Thyroid gland (tissue), 7 donors: ENCODE results near the gene BARX1.

DNA sequence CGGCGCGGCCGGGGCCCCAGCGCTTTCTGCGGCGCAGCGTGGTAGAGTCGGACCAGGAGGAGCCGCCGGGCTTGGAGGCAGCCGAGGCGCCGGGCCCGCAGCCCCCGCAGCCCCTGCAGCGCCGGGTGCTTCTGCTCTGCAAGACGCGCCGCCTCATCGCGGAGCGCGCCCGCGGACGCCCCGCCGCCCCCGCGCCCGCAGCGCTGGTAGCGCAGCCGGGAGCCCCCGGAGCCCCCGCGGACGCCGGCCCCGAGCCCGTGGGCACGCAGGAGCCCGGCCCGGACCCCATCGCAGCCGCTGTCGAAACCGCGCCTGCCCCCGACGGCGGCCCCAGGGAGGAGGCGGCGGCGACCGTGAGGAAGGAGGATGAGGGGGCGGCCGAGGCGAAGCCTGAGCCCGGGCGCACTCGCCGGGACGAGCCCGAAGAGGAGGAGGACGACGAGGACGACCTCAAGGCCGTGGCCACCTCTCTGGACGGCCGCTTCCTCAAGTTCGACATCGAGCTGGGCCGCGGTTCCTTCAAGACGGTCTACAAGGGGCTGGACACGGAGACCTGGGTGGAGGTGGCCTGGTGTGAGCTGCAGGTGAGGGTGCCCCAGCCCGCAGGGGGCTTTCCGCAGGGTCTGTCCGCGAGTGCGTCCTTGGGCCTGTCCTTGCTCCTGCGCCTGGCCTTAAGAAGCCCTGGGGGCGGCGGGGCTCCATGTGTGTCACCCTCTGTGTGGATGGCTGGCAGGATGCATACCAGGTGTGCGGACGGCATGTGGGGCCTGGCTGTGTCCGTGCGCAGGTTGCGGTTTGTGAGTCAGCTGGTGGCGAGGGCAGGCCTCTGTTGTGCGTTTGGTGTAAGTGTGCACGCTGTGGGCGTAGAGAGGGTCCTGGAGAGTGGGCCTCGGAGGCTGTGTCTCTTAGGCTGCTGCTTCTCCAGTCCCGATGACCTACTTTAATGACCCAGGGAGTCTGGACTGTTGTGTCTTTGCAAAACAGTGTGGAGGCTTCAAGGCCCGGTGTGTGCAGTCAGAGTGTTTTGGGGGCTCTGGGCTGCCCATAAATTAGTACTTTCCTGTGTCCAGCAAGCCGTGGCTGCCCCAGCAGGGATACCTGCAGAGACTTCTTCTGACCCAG, 1.4 kb downstream of the WNK2 start:
- PRO-cap, 2 experiments, result no peak in any of the 2 experiments
- RAMPAGE, long total RNA, 5 experiments, result no peak in any of the 5 experiments

DNA sequence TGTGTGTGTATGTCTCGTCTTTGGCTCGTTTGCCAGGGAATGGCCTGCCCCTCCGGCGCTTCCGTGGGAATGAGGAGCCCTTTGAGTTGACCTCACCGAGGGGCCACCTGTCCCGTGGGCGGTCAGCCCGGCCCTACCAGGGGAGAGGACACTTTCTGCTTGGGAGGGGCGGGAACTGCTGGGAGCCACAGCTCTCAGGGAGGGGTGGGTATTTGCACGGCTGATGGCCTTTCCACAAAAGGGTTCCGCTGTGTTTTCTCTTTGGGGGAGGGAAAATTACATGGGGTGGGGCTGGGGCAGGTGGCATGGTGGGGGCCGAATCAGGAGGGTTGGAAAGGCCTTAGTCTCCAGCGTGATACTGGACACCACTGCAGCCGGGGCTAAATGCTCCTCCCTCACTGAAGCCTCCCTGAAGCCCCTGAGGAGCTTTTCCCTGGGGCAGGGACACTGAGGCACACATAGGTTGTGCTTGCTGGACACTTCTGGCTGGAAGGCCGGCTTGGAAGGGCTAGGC, 18.5 kb downstream of the WNK2 start:
- PRO-cap, 2 experiments, result no peak in any of the 2 experiments
- RAMPAGE, long total RNA, 5 experiments, result no peak in any of the 5 experiments

DNA sequence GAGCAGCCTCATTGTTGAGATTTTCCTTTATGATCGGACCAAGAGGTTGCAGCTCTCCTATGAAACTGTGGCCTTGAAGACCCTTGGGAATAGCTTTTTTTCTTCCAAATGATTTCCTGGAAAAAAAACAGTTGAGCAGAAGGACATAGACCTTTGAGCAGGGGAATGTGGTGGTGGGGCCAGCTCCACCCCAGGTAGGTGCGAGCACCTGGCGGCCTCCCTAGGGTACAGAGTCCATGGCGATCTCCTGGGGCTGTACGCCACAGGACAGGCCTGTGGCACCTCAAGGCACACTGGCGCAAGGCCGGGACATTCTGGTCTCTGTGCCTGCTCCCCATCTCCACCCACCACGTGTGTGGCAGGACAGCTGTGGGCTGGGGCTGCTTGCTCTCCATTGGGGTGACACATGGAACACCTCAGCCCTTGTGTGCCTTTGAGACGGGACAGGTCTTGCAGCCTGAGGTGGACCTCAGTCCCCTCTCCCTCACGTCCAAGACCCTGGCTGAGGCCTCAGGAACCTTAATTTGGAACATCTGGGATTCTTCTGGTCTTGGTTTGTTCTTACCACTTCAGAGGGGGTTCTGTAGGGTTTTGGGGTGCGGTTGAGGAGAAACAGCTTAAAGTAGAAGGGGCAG, 25.2 kb downstream of the WNK2 start:
- PRO-cap, 2 experiments, result no peak in any of the 2 experiments
- RAMPAGE, long total RNA, 5 experiments, result no peak in any of the 5 experiments

DNA sequence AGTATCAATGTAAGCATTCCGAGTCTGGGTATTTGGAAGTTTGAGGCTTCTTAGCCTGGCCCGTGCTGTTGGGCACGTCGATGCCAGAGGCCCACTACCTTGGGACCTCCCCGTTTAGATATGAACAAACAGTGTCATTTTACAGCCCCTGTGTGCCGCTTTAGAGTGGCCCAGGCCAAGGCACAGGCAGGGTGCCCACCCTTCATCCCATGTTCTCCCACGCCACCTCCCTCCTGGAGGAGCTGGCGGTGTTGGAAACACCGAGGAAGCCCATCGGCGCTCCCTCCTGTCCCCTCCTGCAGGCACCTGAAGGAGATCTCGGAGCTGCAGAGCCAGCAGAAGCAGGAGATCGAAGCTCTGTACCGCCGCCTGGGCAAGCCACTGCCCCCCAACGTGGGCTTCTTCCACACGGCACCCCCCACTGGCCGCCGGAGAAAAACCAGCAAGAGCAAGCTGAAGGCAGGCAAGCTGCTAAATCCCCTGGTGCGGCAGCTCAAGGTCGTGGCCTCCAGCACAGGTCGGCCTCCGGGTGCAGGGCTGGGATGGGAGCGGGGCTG, 113.7 kb downstream of the WNK2 start:
- PRO-cap, 2 experiments, result no peak in any of the 2 experiments
- RAMPAGE, long total RNA, 5 experiments, result no peak in any of the 5 experiments

- PRO-cap, 2 experiments, result no peak in any of the 2 experiments
- RAMPAGE, long total RNA, 5 experiments, result no peak in any of the 5 experiments
These were observed 49.4 kb upstream of the PHF2 start for GRCh38 chr9:93527040-93527307.

DNA sequence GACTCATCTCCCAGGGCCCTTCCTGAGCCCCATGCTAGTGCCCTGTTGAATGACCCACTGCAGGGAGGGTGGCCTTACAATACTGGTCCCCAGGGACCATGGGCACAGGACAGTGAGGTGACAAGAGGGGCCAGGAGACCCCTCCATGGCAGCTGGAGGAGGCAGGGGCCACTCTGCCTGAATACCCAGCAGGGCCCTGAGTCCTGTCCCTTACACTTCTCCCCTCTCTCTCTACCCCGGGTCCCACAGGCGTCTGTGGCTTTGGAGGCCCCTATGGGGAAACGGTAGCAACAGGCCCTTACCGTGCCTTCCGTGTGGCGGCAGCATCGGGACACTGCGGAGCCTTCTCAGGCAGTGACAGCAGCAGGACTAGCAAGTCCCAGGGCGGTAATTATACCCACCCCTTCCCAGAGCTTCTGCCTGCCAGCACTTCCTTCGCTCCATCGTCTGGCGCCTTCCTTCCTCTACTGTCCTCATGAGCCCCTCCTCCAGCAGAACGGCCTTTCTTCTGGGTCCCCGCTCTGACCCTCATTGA, 18.0 kb upstream of the PHF2 start:
- PRO-cap, 2 experiments, result no peak in any of the 2 experiments
- RAMPAGE, long total RNA, 5 experiments, result no peak in any of the 5 experiments

GRCh38 chr9:93577629-93578034, 1.2 kb downstream of the PHF2 start:
- PRO-cap, 2 experiments, result peak in 1 of 2 experiments; most common minus-strand start chr9:93577656 (in 1)
- RAMPAGE, long total RNA, 5 experiments, result no peak in any of the 5 experiments

GRCh38 chr9:93649543-93650115, 73.2 kb downstream of the PHF2 start:
- PRO-cap, 2 experiments, result no peak in any of the 2 experiments
- RAMPAGE, long total RNA, 5 experiments, result no peak in any of the 5 experiments

- PRO-cap, 2 experiments, result no peak in any of the 2 experiments
- RAMPAGE, long total RNA, 5 experiments, result no peak in any of the 5 experiments
These were observed at the start of gene BARX1 for GRCh38 chr9:93955063-93956108. BARX1 (minus strand) TSS chr9:93955355.

DNA sequence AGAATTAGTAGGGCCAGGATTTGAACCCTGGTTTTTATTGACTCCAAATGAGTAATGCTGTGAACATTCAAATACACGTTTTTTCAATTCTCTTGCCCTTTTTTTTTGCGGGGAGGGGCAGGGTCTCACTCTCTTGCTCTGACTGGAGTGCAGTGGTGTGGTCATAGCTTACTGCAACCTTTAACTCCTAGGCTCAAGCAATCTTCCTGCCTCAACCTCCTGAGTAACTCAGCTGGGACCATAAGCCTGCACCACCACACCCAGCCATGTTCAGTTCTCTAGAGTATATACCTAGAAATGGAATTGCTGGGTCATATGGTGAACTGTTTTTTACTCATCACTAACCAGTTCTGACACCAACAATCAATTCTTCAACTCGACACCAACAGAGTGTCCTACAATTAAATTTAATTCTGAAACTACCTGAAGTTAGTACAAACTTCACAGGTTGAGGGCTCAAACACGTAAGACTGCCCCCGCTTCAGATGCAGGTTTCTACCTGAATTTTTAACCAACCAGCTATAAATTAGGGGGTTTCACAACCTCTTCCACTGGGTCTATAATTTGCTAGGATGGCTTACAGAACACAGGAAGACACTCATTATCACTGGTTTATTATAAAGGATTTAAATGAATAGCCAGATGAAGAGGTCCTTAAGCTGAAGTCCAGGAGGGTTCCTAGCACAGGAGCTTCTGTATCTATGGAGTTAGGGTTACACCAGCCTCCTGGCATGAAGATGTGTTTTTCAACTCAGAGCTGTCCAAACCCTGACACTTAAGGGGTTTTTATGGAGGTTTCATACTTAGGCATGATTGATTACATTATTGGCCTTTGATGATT, 85.3 kb upstream of the ZNF169 start:
- PRO-cap, 2 experiments, result no peak in any of the 2 experiments
- RAMPAGE, long total RNA, 5 experiments, result no peak in any of the 5 experiments

GRCh38 chr9:94204710-94205063, 54.4 kb upstream of the ZNF169 start:
- PRO-cap, 2 experiments, result no peak in any of the 2 experiments
- RAMPAGE, long total RNA, 5 experiments, result no peak in any of the 5 experiments

- PRO-cap, 2 experiments, result no peak in any of the 2 experiments
- RAMPAGE, long total RNA, 5 experiments, result no peak in any of the 5 experiments
These were observed 39.7 kb downstream of the FBP2 start for GRCh38 chr9:94553885-94554337.

DNA sequence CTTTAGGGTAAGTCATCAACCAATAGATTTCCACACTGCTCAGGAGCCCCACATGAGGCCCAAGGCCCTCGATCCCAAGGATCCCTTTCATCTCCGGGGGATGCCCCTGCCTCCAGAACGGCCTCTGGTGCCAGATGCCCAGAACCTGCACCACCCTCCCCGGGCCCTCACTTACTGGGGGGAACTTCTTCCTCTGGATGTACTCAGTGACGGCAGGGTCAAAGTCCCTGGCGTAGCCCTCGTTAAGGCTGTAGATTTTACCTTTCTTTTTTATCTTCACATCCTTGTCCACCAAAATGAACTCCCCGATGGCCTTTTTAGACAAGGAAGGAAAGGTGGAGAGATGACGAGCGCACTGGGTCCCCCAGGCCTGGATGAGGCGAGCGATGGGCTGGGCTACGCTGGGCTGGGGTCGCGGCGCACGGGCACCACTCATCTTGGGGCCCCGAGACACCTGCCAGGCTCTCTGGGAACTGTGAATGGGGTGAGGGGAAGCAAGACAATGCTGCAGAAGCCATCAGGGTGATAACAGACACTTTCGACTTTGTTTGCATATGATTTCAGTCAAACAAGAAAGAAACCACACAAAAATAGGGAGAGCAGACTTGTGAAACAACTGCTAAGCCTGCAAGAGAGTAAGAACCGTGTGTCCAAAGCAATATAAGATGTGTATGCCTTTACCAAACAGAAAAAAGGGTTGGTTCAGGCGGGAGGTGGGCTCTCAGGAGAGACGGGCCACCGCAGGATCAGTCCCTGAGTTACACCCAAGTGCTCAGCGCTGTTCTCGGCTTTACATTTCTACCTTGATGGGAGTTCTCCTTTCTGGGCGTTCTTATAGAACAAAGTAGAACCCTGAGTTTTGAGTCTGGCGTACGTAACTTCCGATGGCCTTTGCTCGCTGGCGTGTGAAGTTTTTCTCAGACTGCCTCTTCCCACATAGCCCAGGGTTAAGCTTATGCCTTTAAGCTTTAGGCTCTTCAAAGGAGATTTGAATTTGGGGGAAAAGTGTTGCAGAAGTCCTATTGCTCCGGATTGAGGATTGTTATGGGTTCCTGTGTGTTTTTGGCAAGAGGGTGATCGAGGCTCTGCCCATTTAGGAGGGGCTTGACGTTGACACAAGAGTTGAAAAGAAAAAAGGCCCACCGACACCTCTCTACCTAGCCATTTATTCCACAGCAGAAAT, 13.4 kb upstream of the FBP2 start:
- PRO-cap, 2 experiments, result no peak in any of the 2 experiments
- RAMPAGE, long total RNA, 5 experiments, result no peak in any of the 5 experiments

DNA sequence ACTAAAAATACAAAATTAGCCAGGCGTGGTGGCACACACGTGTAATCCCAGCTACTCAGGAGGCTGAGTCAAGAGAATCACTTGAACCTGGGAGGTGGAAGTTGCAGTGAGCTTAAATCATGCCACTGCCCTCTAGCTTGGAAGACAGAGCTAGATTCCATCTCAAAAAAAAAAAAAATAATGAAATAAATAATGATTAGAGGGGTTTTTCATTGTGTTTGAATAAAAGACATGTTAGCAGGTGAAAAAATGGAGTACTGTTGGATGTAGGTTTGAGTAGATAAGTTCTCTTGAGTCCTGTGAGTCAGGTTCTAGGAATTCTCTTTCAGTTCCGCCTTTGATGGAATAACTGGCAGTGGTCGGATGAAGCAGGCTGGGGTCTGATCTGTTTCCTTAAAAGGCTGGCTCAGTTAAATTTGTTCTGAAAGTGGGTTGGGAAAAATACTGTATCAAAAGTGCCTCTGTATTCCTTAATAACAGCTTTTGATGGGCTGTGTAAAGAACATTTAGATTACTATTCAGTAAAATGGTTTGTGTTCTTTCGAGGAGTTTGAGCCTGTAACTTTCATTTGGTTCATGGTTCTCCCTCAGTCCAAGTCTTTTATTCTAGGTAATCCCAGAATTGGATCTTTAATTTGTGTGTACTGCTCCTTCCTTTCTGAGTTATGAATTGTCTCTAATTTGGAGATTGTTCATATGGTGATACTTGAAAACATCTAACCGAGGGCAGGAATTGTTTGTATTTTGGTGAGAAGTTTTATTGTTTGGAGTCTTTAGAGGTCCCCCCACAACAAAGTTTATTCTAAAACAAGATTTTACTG, 73.4 kb downstream of the AOPEP start:
- PRO-cap, 2 experiments, result peak in 1 of 2 experiments; most common plus-strand start position 424 of the sequence (in 1)
- RAMPAGE, long total RNA, 5 experiments, result no peak in any of the 5 experiments

GRCh38 chr9:94812086-94813113, 85.9 kb downstream of the AOPEP start:
- PRO-cap, 2 experiments, result no peak in any of the 2 experiments
- RAMPAGE, long total RNA, 5 experiments, result no peak in any of the 5 experiments

DNA sequence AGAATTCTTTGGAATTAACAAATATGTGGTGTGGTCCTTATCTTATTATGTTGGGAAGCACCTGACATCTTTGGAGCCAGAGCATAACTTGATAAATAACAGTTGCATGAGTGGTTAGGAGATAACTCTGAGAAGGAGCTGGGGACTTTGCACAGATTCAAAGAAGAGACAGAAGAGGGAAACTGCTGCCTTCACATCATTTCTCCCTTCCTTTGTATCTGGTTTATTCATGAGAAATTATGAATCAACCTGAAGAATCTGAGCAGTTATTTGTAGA, 146.8 kb downstream of the AOPEP start:
- PRO-cap, 2 experiments, result peak in 1 of 2 experiments; most common plus-strand start position 121 of the sequence (in 1)
- RAMPAGE, long total RNA, 5 experiments, result no peak in any of the 5 experiments

DNA sequence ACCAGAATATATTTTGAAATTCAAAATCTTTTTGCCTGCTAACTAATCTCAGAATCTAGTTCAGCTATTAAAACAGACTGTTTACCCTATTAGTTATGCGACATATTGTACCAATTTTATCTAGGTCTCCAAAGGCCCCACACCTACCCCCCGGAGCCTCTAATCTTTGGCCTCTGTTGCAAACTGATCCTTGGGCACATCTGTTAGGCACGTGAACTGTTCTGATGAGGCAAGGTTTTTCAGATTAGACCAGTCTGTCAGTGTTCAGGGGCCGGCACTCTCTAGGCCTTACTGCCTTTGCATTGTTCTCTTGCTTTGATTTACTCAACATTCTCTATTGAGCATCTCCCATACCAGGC, 244.9 kb downstream of the AOPEP start:
- PRO-cap, 2 experiments, result no peak in any of the 2 experiments
- RAMPAGE, long total RNA, 5 experiments, result no peak in any of the 5 experiments

DNA sequence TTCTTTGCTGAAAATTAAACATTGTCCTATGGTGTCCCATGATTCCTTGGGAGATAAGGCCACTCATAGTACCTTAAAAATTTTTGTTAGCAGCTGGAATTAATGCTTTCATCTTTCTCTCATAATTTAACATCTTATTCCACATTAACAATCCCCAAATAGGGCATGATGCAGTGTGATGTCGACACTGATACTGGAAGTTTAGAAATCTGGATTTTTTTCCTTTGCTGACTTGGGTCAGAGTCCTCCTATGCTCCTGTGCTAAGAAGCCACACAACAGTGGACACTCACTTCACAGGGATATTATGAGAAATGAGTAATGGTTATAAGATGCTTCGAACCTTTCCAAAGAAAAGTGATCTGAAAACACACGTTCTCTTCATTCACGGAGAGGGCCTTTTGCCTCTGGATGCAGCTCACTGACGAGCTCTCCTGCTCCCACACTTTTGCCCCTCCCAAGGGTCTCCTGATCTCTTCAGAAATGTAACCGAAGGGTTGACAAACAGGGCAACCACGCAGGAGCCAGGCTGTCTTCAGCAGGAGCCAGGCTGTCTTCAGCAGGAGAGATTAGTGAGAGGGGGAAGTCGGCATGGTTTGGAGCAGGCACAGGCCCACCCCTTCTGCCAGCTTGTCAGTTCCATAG, 247.7 kb downstream of the AOPEP start:
- PRO-cap, 2 experiments, result no peak in any of the 2 experiments
- RAMPAGE, long total RNA, 5 experiments, result no peak in any of the 5 experiments

DNA sequence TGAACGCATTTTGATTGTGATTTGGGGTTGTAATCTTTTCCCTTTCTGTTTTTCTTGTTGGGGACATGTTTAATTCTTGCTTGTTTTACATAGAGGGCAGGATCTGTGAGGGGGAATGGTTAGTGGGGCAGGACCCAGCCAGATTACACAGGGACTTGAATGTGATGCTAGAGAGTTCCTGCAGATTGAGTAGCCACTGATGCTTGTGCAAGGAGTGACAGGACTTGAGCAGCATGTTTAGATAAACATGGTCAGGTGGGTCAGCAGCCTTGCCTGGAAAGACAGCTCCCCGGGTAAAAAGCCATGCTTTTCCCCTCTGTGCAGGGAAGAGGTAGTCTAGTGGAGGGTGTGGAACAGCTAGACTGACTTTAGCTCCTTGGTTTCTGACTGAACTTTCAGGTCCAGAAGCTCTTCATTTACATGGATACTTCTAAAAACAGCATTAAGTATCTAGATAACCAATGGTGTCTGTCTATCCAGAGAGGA, 261.2 kb downstream of the AOPEP start:
- PRO-cap, 2 experiments, result peak in 1 of 2 experiments; most common minus-strand start position 198 of the sequence (in 1)
- RAMPAGE, long total RNA, 5 experiments, result no peak in any of the 5 experiments

DNA sequence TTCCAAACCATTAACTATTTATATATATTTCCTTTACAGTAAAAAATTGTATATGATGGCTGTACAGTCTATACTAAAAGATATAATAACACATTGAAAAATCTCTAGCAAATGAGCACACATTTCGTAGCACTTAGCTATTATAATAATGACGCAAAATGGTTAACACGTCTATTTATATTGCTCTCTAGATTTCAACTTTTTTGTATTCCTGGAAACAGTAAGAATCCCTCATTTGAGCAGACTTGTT, 277.1 kb downstream of the AOPEP start:
- PRO-cap, 2 experiments, result no peak in any of the 2 experiments
- RAMPAGE, long total RNA, 5 experiments, result no peak in any of the 5 experiments